Placental epithelial cell (primary cell): ENCODE data around the genes UBASH3B, ZNF202, OR6X1, OR6M1 and OR10G7.

- CAGE, long polyA plus RNA, result no peak
These were observed 262.3 kb upstream of the UBASH3B start for GRCh38 chr11:122393139-122393740.

- CAGE, long polyA plus RNA, result no peak
These were observed at the start of gene UBASH3B for GRCh38 chr11:122655444-122656159. Gene UBASH3B, plus strand, starts transcription at chr11:122655722.

DNA sequence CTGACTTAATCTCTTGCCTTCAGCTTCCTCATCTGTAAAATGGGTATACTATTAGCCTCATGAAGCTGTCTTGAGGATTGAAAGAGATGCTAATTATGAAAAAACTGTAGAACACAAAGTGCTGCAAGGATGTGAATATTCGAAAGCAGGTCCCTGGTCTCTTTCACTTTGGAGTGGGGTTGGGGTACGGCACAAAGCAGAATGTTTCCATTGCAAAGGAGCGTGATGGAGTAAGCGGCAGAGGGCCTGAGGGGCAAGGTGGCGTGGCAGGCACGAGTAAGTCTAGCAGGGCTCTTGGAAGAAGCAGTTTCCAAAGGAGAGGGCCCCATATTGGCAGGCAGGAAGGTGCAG, 88.0 kb downstream of the UBASH3B start:
- CAGE, long polyA plus RNA, result no peak

DNA sequence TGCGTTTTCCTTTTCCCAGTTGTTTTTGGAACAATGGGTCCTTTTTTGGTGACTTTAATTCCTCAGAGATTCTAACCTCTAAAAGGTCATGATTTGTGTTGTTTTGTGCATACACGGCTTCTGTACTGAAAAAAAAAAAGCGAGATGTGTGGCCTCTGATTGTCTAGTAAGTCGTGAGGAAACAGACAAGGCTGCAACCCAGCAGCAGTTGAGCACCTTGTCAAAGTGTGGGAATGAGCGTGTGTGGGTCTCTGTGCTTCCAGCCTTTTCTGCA, 64.4 kb upstream of the CRTAM start:
- CAGE, long polyA plus RNA, result no peak

DNA sequence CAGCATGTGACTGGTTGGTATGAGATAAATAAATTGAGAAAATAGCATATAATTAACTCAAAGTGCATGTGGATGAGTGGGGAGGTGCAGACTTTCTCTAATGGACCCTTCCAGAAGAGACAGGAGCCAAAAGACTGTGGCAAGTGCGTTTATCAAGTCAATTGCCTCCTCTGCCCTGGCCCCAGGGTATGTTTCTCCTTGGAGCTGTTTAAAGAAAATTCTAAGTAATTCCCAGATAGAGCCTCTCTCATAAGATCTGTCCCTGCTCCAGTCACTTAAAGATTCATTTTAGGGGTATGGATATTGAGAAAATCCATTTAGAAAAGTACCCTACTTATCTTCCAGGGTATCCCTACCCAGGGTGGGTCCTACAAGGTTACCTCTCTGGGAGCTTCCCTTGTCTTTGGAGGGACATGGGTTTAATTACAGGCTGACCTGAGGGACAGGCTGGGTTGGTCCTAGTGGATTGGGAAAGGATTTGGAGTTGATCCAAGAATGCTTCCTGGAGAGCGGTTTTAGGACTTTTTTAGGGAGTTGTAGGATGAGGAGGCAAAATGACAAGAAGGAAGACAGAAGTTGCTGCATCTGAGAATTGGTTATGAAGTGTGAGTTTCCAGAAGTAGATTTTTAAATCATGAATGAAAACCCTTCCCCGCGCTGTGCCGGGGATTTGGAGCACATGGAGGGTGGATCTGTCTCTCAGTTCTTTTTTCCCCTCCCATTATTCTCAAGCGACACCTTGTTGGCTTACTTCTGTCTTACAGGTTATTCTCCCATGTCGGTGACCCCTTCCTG, 61.8 kb upstream of the CRTAM start:
- CAGE, long polyA plus RNA, result no peak

GRCh38 chr11:122851375-122852030, 13.2 kb downstream of the CRTAM start:
- CAGE, long polyA plus RNA, result no peak

GRCh38 chr11:122852089-122852463, 13.8 kb downstream of the CRTAM start:
- CAGE, long polyA plus RNA, result no peak

DNA sequence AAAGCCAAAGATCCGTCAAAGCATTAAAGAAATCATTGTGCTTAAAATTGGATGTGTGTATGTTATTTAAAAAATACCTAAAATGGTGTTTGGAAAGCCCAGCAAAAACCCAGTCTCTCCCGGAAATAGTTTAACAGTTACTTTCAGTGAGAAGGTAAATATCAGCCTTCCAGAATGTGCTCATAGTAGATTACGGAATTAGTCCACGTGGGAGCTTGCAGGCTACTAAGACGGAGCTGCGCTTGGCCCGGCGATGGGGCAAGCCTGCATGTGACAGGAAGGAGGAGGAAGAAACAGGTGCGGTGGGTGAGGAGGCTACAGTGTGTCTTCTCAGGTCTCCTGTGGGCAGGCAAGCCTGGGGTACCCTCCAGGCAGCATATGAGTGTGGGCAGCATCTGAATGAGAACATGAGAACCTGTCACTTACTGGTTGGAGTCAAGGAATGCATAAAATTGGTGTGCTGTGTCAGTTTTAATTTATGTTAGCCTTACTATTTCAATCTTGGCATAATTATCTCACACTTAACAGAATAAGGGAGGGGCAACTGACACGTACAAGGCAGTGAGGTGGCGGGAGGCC, 35.9 kb downstream of the CLMP start:
- CAGE, long polyA plus RNA, result no peak

DNA sequence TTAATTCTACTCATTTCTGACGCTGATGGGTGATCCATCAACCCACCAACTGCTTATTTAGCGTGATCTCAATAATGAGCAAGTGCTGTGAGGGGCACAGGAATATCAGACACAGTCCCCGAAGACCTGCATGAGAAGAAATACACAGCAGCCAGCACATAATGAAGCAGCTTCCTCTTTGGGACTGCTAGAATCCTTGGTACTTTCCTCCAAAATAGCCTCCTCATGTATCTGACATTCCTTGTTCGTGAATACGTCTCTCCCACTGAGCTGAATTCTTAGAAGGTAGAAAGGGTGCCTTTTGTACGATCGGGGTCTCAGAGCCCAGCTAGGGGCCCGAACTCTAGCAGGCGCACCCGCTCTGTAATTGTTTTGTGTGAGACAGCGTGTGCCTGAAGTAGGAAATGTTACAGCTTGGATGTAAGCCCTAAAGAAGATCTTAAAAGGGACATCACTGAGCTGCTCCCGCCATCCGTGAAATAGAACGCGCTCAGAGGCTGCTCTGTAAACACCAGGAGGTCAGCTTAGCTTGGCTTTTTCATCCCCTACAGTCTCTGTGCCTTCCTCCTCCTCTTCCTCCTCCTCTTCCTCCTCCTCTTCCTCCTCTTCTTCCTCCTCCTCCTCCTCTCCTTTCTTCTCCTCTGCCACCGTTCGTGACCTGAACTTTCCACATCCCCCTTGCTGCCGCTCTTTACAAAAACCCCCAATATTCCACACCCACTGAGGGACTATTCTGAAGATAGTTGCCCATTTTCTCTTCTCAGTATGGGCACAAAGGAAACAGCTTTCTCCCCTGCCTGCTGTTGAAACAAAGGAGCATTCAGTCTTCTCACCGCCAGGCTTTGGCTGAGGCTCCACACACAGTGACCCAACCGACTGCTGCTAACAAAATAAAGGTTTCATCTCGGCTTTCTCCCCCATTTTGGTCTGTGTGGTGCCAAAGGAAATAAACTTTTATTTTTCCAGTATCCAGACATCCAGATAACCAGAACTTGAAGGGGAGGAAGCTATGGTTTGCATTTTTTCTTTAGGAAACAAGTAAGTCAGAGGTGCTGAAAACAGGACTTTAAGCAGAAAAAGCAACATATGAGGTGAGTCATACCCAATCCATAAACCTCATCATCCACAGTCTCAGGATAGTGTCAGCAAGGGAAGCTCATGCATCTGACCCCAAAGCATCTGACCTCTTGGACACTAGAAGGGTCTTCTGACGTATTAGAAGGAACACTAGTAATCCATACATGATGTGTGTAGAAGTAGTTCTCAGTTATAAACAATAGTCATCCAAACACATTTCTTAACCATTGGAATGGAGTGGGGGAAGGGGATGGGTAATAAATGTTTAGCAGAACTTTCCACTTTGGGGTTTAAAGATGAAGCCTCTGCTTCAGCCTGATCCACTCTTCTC, 6.7 kb downstream of the CLMP start:
- CAGE, long polyA plus RNA, result no peak

GRCh38 chr11:123364061-123364520, 66.0 kb upstream of the GRAMD1B start:
- CAGE, long polyA plus RNA, result no peak

- CAGE, long polyA plus RNA, result no peak
These were observed 24.8 kb upstream of the GRAMD1B start for GRCh38 chr11:123405116-123405899.

DNA sequence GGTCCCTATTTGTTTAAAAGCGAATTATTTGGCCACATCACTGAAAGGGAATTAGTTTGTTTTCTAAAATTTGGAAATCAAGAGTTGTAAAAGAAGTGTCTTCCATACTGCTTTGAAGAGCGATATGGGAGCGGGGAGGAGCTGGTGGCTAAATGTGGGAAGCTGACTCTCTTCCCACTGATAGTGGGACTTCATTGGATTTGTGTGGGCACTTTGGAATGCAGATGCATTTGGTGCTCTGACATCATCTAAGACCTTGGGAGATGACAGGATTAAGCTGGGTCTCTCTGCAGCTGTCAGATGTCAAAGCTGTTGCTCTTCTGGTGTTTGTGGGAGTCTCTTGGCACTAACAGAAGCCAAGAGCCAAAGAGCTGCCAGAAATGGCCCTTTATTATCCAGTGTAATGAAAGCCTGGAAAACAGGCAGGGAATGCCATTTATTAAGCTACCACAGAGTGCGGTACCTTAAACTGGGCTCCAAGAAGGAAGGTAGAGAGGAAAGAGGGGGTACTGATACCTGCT, 20.5 kb downstream of the GRAMD1B start:
- CAGE, long polyA plus RNA, result no peak

GRCh38 chr11:123466000-123466397, 35.9 kb downstream of the GRAMD1B start:
- CAGE, long polyA plus RNA, result no peak

- CAGE, long polyA plus RNA, result no peak
These were observed 48.2 kb downstream of the GRAMD1B start for GRCh38 chr11:123478244-123478693.

- CAGE, long polyA plus RNA, result no peak
These were observed 59.9 kb downstream of the GRAMD1B start for GRCh38 chr11:123489785-123490550.

GRCh38 chr11:123729600-123730075, 11.8 kb downstream of the ZNF202 start:
- CAGE, long polyA plus RNA, result no peak

- CAGE, long polyA plus RNA, result no peak
These were observed at the start of gene ZNF202 for GRCh38 chr11:123740707-123741934. Gene ZNF202, minus strand, starts transcription at chr11:123741660.

- CAGE, long polyA plus RNA, result no peak
These were observed at the start of gene OR6X1 for GRCh38 chr11:123754337-123754789. Gene OR6X1, minus strand, starts transcription at chr11:123754518.

GRCh38 chr11:123806250-123806665, at the start of gene OR6M1:
Gene OR6M1, minus strand, starts transcription at chr11:123806349.
- CAGE, long polyA plus RNA, result no peak

DNA sequence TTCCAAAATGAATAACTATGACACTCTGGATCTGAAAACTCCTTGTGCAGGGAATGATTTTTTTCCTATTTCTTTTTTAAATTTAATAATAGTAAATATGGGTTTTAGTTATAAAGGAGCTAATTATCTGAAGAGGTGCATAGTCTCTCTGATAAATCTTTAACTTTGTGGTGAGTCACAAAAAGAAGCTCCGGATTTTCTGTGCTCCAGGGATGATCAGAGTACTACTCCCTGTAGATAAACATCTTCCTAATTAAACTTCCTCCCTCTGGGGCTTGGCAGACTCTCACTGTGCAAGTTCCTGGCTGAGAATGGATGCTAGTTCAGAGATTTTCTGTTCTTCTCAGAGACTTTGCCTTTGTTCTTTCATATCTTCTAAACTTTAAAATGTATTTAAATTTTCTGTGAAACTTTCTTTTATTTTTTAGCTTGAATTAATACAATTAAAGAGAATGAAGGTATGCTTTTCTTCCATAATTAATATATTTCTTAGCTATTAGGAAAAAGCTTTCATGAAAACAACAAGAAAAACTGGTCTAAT, at the start of gene OR10G7:
Gene OR10G7 (minus strand): TSS at position 129 of the 541 bp plus-strand sequence.
- CAGE, long polyA plus RNA, result no peak